Vein endothelial cell (primary cell): Measurements from ENCODE around the genes RPL31 and SLC9A2.

DNA sequence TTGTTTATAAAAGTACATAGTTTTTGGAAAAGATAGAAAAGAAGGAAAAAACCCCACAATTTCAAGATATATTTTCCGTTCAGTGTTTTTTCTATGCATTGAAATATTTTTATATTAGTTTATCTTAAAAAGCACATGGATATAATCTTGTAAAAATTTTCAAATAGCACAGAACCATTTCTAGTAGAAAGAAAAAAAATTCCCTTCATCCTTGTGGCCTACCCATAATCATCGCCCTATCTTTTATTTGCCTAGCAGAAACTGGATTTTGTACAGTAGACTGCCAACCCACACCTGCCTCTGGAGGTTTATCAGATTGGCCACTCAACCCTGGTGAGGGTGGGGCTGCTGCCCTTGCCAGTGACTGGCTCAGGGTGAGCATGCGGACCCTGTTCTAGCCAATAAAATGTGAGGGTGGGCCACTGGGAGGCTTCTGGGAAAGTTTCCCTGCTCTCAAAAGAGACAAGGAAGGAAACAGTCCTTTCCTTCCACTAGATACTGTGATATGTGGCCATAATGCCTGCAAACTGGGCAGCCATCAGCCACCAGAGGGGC is 5.4 kb downstream of the NPAS2 start:
- CAGE, long polyA plus RNA = no peak

- CAGE, long polyA plus RNA = no peak
Measured at GRCh38 chr2:100851292-100851948, 31.5 kb downstream of the NPAS2 start.

- CAGE, long polyA plus RNA = start-site peak on the plus strand at chr2:101002286-101002297, 115 and 167 reads in 2 replicates
Measured at GRCh38 chr2:101001649-101002453, at the start of gene RPL31. Gene RPL31, plus strand, starts transcription at chr2:101002289.

- CAGE, long polyA plus RNA = no peak
Measured at GRCh38 chr2:101151778-101152321, 668 bp upstream of the TBC1D8 start.

- CAGE, long polyA plus RNA = no peak
Measured at GRCh38 chr2:101305547-101306144, 2.9 kb downstream of the RNF149 start.

GRCh38 chr2:101311380-101311801 is 2.9 kb upstream of the RNF149 start:
- CAGE, long polyA plus RNA = no peak

- CAGE, long polyA plus RNA = no peak
Measured at GRCh38 chr2:101396254-101396700, 9.0 kb upstream of the CREG2 start.

DNA sequence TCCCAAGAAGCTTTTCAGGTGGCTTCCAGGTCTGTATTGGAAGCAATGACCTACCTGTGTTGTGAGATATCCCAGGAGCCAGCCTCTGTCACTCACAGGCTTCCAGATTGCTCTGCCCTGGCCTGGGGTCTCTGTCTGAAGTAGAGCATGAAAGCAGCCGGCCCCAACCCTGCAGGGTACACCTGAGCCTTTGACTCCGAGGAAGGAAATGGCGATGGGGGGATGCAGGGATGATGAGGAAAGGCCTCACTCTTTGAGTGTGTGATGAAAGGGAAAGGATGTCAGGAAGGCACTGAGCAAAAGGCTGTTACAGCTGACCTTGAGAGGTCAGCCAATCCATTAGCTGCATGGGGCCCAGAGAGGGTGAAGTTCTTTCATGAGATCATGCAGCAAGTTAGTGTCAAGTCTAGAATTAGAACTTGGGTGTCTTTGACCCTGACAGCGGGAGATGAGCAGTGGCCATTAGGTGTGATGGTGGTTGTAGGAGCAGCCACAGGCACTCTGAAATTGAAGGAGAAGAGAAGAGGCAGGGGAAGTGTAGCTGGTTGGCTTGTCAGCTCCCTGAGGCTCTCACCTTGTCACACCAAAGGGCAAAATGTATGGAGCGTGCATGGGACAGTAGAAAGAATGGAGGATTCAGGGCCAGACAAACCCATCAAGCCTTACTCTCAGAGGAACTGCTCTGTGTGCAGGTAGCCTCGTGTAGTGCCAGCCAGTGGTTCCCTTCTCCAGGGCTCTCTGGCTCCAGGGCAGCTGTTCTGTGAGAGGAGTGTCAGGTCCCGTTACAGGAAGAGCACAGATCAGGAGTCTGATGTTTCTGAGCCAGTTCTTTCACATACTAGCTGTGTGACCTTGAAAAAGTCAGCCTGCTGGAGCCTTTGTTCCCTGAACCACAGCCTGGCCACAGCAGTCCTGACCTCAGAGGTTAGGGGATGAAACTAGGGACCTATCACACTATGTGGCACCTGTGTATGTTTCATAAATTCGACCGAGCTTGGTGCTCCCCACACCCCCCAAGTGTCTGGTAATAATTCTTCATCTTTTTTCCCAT is 35.9 kb downstream of the MAP4K4 start:
- CAGE, long polyA plus RNA = no peak

DNA sequence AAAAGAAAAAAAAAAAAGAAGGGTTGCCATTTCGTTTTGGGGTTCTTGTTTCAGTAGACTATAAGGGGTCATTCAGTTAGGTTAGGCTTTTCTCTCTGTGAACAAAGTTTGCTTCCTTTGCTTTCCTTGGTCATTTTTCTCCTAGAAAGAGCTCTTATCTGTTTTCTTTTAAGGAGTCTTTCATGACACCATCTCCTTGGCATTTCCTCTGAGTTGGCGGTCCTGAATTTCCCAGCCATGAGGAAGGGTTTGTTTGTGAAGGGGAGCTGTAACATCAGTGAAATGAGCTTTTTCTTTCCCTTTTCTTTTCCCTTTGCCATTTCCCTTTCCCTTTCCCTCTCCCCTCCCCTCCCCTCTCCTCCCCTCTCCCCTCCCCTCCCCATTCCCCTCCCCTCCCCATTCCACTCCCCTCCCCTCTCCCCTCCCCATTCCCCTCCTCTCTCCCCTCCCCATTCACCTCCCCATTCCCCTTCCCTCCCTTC is 61.7 kb downstream of the MAP4K4 start:
- CAGE, long polyA plus RNA = no peak

DNA sequence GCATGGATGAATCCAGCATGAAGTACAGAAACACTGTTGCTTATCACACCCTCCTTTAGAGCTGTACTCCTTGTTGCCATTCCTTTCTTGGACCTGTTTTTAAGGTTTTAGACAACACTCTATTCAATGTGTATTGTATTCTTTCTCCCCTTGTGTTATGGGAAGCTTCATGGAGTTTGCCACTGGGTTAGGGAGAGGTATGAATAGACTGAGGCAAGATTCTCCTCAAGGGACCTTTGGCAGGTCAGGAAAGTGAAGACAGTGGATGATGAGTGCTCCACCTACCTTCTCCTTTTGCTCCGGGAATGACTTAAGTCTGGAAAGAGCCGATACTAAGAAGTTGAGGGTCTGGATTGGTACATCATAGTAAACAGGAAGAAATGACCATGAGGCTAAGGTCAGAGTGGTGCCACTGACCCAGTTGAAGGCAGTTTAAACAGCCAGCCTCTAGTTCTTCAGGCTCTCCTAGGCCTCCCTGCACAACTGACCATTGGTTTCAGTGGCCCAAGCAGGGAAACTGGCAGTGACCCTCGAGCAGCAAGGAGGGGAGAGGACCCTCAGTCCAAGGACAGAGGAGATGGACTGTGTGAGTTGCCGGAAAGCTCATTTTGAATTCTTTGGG is 119.0 kb downstream of the MAP4K4 start:
- CAGE, long polyA plus RNA = no peak

- CAGE, long polyA plus RNA = no peak
Measured at GRCh38 chr2:101831180-101832188, 134.0 kb downstream of the MAP4K4 start.

DNA sequence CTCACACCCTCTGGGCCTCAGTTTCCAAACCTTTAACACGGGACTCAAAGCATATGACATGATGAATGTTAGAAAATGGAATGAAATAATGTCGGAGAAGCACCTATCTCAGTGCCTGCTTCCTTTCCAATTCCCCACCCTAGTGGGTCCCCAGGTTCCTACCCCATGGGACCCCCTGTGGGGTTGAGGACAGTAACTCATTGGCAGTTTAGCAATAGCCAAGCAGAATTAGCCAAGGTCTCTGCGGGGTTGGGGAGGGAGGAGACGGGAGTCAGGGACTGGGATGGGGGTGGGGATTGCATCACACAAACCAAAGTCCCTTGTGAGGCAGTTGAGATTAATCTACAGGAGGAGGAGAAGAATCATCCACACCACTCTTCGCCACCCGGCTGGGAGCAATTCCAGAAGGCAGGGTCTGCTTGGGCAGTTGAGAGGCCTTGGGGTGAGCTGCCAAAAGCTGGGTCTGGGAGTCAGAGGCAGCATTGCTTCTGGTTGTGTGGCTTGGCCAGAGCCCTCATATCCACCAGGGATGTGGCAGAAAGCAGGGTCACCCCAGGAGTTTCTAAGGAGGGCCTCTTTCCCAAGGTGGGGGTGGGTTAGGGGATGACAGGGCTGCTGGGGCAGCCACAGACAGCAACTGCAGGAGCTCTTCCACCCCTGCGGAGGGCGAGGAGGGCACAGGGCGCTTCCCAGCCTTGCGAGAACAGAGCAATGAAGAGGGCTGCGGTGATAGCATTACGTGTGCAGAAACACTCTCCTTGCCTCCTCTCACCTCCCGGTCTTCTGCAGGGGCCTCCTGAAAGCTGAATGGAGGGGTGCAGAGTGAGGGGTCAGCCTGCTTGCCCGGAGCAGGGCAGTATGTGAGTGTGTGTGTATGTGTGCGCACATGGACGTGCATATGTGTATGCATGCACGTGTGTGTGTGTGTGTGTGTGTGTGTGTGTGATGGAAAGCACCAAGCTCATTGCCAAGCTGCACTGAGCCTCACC is 29.7 kb upstream of the IL1R2 start:
- CAGE, long polyA plus RNA = no peak

GRCh38 chr2:101987406-101987691 is 4.4 kb upstream of the IL1R2 start:
- CAGE, long polyA plus RNA = no peak

- CAGE, long polyA plus RNA = no peak
Measured at GRCh38 chr2:102046070-102046616, 54.4 kb downstream of the IL1R2 start.

- CAGE, long polyA plus RNA = no peak
Measured at GRCh38 chr2:102066427-102067104, 74.8 kb downstream of the IL1R2 start.

DNA sequence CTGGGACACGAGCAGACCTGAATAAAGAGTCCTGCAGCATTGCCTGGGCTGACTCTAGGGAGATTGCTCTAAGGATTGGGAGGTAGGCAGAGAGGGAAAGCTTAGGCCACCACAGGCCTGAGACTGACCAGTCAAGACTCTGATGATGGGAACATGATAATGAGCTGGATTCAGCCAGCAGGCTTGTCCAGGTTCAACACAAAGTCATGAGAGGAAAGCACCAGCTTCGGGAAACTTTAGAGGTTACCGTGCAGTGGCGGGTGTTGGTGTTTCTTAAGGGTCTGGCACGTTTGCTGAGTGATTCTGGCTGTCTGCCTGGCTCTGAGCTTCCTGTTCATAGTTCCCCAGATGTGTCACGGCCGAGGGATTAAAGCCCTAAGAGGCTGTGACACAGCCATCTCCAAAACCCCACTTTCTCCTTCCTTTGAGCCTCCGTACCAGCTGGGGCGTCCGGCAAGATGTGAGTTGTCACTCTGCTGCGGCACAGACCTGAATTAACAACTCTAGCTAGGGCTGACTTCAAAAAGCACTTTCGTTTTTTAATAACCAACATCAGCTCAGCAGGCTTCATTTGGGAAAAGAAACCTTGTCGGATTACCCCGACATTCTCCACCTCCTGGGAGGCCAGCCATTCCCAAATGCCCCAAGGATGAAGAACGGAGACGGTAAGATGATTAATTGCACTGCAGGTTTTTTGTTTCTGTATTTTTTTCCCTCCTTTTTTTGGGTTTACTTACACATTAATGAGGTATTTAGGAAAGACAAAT is 38.2 kb upstream of the IL1R1 start:
- CAGE, long polyA plus RNA = no peak

- CAGE, long polyA plus RNA = no peak
Measured at GRCh38 chr2:102107617-102107989, 34.9 kb upstream of the IL1R1 start.

DNA sequence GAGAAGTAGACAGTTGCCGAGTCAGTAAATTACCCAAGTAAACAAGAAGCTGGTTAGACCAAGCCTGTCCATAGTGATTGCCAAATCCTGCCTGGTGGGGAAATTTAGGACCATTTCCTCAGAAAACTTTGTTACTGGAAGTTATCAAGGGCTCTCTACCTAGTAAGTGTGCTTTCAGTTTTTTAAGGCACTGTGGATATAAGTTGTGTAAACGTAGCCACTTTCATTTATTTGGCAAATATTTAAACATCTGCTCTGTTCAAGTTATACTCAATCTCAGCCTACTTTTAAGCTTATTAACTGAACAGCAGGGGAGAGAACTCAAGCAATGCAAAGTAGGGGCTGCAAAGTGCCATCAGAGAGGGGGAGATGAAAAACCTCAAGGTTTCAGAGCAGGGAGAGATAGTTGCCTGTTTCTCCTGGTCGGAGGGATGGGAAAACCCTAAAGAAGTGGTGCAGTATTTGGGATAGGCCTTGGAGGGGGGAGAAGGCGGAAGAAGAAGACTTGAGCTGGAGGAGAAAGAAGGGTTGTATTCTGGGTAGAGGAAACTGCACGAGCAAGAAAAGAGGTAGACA is 27.2 kb upstream of the IL1R1 start:
- CAGE, long polyA plus RNA = no peak

GRCh38 chr2:102238235-102239036 is 51.6 kb downstream of the IL1RL2 start:
- CAGE, long polyA plus RNA = no peak

DNA sequence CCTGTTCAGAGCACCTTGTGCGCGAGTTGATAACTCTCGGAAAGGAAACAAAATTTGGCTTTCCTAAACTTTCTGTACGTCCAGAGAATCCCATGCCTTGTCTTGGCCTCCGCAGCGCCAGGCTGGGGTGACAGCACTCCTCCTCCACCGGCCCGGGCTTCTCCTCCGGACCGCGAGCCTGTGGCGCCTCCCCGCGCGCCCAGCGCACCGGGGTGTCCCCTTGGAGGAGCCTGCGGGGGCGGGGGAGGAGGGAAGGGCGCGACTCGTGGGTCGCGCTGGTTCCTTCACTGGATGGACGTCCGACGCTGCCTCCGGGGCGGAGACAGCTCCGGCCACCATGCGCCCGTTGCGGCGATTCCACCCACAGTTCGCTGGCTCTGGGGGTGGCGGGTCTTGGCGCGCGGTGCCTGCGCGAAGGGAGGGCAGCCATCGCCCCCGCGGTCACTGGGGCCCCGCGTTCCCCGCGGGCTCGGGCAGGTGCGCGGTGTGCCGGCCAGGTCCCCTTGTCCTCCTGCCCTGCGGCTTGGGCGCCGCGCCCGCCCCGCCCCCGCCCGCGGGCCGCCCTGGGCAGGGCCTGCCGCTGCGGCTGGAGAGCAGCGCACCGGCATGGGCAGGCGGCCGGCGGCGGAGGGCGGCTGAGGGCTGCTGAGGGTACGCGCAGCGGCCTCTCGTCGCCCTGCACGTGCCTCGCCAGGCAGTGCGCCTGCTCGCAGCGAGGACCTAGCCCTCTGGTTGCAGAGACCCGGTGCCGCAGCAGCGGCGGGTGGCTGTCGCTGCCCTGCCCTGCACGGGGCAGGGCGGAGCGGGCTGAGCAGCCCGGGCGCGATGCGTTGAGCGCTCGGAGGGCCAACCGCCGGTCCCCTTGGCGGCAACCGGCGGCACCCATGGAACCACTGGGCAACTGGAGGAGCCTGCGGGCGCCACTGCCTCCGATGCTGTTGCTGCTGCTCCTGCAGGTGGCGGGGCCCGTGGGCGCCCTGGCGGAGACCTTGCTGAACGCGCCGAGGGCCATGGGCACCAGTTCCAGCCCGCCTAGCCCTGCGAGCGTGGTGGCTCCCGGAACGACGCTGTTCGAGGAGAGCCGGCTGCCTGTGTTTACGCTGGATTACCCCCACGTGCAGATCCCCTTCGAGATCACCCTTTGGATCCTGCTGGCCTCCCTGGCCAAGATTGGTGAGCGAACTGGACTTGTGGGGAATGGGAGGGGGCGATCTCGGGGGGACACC is at the start of gene SLC9A2:
TSS of gene SLC9A2 (plus strand) at position 589 of the 1,226 bp plus-strand sequence.
- CAGE, long polyA plus RNA = no peak